Left cardiac atrium (tissue), 1 donor: ENCODE data around the genes C1orf43 and PYGO2.

DNA sequence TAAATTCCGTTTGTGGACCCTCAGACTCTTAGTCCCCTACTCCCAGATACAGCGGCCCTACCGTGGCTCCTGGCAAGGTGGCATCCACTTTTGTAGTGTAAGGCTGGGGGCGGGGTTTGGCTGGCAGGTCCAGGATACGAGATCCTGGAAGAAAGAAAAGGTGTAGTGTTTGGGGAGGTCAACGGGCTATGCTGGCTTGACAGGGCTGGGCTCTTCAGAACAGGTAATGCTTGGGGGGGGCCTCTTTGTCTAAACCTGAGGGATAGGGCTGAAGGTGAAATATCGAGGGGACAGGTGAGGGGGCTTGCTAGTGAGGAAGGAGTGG is 348 bp downstream of the CREB3L4 start:
- PRO-cap: no peak

DNA sequence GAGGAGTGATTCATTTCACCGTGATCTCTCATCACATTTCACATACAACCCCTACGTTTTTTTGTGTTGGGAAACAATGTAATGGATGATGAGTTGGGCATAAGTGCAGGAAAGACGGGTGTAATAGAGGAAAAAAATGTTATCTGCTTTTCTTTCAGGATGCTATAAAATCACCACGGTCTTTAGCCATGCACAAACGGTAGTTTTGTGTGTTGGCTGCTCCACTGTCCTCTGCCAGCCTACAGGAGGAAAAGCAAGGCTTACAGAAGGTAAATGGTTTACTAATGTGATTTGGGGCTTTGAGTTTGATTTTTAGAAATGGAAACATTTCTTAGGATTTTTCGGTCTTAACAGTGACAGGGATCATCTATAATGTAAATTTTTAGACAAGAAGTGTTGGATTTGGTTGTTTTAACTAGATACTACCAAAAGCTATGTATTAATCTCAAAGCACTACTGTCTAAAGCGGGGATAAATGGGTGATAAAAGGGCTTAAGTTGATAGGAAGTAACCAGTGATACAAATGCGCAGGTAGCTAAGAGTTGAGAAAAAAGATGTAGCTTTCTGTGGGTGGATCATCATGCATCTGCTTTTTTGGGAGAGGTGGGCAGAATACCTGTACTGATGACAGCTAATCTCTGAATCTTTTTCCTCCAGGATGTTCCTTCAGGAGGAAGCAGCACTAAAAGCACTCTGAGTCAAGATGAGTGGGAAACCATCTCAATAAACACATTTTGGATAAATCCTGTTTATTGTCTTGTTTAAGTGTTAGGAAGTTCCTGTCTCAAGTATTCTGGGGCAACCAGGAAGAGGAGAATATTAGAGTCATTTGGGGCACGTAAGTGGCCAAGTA is 1.1 kb downstream of the RPS27 start:
- PRO-cap: no peak

DNA sequence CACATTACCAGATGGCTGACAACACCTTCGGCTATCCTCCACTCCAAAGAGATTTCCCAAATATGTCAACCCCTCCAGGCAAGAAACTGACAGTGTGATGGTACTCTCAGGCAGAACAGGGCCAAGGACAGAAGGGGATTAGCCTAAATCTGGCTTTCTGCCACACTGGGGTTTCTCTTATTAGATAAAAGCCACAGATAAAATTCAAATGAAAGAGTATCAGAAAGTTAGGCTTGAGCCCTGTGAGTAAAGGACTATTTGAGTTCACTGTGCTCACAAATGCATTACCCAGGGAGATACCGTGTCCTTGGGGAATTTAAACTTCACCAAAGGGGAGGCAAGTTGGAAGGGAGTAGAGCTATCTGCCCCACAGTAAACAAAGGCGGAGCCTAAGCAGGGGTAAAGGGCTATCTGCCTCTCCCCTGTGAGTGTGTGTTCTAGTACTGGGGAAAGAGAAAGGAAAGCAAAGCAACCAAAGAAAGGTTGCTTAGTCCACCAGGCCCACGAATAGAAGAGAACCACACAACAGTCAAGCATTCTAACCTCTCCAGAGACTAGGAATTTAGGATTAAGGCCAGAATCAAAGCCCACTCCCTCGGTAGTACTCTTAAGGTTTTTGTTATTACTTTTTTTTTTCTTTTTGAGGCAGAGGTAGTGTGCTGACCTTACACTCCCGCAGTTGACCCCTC is 12.8 kb downstream of the TPM3 start:
- PRO-cap: no peak

DNA sequence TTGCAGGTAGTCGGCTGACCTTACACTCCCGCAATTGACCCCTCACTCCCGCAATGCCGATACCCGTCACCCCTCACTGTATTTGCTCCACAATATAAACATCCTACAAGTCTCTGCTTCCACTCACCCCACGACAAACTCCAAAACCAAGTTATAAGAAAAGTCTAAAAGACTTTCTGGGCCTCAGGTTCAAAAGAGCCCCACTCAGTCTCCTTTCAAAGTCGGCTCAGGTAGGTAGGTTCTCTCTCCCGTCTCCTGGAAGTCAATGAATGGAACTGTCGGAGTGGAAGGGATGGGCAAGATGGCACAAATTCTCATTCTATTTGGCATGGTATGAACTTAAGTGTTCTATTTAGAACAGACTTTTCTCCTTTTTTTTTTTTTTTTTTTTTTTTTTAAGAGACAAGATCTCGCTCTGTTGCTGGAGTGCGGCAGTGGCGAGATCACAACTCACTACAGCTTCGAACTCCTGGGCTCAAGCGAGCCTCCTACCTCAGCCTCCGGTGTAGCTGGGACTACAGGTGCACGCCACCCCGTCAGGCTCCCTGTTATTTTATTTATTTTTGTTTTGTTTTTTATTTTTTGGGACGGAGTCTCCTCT is 8.3 kb downstream of the TPM3 start:
- PRO-cap: no peak

- PRO-cap: bidirectional peak, plus-strand start at chr1:154220958, minus-strand start at chr1:154220569
Observed at GRCh38 chr1:154219990-154220849, at the start of gene C1orf43. Gene C1orf43, minus strand, starts transcription at chr1:154220590.

- PRO-cap: no peak
Observed at GRCh38 chr1:154234421-154235023, 13.8 kb downstream of the UBAP2L start.

- PRO-cap: no peak
Observed at GRCh38 chr1:154260774-154261132, 11.7 kb upstream of the HAX1 start.

- PRO-cap: no peak
Observed at GRCh38 chr1:154327128-154327497, 1.8 kb downstream of the ATP8B2 start.

GRCh38 chr1:154334163-154334967 is 9.0 kb downstream of the ATP8B2 start:
- PRO-cap: no peak

- PRO-cap: no peak
Observed at GRCh38 chr1:154353494-154353972, 28.2 kb downstream of the ATP8B2 start.

DNA sequence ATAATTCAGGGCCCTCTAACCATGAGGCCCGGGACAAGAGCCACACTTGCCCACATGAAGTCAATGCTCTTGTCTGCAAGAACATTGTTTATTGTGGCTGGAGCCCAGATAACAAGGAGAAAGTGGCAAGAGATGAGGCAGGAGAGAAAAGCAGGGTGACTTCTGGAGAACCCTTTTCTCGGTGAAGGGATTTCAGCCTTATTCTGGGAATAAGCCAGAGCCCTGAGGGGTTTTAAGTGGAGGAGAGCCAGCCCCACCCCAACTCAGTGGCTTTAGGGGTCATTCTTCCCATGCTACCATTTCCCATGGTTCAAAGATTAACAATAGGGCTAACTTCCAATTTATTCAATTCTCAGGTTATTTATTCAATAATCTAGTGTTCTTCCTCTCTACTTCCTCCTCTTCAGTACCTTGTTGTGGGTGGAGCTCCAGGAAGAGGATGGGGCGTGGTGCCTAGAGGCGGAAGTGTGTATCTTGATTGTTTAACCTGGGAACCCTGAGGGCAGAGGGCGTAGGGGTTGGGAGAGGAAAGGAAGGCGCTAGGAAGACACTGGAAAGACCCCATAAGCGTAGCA is 19.8 kb upstream of the IL6R start:
- PRO-cap: unidirectional peak, plus-strand start at position 505 of the sequence

DNA sequence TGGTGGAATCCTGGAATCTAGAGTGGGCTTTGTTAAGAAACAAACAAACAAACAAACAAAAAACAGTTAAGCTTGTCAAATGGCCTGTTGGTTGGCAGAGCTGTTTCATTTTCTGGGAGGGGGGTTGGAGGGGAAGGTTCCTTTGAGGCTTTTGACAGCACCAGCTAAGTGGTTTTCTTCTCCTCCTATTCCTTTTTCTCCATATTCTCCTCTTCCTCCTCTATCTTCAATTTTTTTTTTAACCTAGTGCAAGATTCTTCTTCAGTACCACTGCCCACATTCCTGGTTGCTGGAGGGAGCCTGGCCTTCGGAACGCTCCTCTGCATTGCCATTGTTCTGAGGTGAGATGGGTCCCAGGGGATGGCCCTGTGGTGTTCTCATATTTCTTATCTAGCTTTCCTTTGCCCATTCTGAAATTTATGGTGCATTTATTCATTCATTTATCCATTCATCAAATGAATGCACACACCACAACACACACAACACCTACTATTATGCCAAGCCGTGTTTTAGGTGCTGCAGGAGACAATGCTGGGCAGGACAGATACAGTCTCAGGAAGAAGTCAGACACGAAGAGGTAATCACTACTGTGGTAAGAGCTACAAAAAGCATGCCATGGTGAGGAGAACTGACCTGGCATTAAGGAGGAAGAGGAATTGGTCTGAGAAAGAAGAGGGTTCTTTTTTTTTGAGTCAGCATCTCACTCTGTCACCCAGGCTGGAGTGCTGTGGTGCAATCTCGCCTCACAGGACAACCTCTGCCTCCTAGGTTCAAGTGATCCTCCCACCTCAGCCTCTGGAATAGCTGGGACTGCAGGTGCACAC is 47.6 kb upstream of the TDRD10 start:
- PRO-cap: no peak

GRCh38 chr1:154582565-154583375 is 15.2 kb downstream of the CHRNB2 start:
- PRO-cap: no peak

- PRO-cap: no peak
Observed at GRCh38 chr1:154791908-154792315, 78.2 kb downstream of the KCNN3 start.

GRCh38 chr1:154813012-154813944 is 56.8 kb downstream of the KCNN3 start:
- PRO-cap: no peak

DNA sequence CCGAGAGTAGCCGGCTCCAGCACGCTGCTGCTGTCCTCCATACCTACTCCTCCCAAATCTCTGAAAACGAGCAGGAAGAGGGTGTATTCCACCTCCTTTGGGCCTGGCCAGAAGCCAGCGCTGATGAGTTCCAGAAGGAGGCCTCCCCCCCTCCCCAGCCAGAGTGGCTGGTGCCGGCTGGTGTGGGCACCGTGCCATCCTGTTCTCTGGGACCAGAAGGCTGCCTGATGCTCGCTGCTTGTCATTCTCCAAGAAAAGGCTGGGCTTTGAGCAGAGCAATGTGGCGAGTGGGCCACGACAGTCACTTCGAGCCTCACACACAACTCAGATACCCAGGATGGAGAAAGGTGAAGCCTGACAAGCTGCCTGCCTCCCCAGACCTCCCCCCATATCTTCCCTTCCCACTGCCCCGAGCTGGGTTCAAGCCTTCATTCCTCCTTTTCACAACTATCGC is 22.1 kb downstream of the KCNN3 start:
- PRO-cap: no peak

GRCh38 chr1:154866981-154867982 is 2.8 kb downstream of the KCNN3 start:
- PRO-cap: no peak

GRCh38 chr1:154867983-154868316 is 2.1 kb downstream of the KCNN3 start:
- PRO-cap: no peak

- PRO-cap: bidirectional peak, plus-strand start at chr1:154961830, minus-strand start at chr1:154961772
Observed at GRCh38 chr1:154961615-154962920, at the start of gene PYGO2. Gene PYGO2, minus strand, starts transcription at chr1:154961782.

DNA sequence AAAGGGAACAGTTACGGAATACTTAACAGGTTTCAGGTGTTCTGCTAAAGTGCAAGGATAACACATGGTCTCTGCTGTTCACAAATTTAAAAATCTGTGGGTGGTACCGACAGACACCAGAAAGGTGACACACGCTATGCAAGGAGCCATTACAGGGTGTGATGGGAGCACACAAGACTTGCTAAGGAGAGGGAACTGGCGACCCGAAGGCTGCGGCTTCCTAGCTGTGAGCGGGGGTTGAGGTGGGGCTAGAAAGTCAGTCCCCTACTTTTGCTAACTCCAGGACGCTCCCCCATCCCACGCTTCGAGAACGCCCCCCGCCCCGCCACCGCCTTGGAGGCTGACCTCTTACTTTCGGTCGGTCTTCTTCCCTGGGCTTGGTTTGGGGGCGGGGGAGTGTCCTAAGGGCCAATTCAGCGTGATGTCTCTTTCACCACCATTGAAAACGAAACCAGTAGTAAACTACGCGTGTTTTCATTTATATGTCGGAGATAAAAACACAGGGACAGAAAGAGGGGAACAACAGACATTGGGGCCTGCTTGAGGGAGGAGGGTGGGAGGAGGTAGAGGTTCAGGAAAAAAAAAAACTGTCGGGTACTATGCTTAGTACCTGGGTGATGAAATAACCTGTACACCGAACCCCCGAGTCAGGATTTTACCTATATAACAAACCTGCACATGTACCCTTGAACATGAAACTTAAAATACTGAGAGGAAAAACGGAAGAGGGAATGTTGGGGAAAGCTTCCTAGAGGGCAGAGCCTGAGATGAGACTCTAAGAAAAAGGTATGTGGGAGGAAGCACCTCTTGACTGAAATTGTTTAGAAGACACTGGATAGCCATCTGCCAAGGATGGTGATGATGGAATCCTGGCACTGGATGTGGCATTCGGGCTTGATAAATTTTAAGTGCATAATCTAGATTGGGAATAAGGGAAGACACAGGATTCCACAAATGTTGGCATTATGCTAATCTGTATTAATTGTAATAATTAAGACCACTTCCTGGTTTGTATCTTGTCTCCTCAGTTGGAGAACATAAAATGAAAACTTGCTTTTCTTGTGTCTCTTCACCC is 1.2 kb downstream of the CKS1B start:
- PRO-cap: unidirectional peak, minus-strand start at position 379 of the sequence